Natural killer cell (primary cell): ENCODE measurements around the gene TEX52.

GRCh38 chr12:2841077-2841402 is 6.2 kb upstream of the NRIP2 start:
- PRO-cap, result no peak

DNA sequence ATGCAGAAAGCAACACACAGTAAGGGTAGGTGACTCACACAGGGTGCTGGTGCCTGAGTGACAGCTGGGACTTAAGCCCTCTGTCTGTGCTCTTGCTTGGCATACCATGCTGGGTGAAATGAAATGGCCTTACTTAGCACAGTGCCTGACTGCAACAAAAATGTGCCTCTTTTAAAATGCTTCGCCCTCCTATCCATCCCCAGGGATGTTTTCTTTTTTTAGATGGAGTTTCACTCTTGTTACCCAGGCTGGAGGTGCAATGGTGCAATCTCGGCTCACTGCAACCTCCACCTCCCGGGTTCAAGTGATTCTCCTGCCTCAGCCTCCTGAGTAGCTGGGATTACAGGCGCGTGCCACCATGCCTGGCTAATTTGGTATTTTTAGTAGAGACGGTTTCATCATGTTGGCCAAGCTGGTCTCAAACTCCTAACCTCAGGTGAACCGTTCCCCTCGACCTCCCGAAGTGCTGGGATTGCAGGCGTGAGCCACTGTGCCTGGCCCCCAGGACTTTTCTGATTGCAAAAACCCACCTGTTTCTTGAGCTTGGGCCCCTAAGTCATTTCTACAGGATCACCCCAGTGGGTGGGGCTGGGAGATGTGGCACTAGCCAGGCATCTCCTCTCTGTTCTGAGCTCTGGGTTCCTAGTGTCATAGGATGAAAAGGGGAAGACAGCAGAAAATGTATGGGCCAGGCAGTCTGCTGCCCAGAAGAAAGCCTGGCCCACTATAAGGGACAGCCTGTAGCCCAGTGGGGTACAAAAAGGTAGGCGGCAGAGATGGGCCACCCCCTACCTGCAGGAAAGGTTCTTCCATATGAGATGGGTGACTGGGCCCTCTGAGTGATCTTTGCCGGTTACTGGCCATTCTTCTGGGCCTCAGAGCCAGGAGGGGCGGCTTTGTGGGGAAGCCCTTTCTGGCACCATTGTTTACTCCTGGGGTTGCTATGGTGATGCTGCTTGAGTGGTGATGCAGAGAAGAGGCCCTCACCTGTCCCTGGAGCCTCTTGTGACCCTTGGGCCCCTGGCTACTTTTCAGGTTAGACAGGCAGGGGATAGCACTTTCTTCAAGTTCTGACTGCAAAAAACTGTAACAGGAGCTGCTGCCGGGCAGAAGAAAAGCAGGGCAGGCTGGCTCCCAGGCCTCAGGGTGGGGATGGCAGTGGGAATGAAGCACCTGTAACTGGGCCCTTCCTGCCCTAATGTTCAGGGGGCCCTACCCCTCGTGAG is at the start of gene TEX52:
Gene TEX52 (minus strand): TSS at position 877 of the 1,226 bp plus-strand sequence.
- PRO-cap, result no peak

DNA sequence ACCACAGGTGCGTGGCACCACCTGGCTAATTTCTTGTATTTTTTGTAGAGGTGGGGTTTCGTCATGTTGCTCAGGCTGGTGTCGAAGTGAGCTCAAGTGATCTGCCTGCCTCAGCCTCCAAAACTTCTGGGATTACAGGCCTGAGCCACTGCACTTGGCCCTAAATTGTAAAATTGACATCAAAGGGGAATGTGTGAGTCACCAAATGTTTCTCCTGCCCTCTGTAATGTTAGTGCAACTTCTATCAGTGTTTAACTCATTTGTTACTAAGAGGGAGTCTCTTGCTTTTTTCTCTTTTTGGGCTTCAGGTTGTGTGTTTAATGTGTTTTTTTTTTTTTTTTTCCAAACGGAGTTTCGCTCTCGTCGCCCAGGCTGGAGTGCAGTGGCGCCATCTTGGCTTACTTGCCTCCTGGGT is 2.3 kb downstream of the TULP3 start:
- PRO-cap, result no peak

- PRO-cap, result no peak
Observed at GRCh38 chr12:3083257-3084239, 6.4 kb downstream of the TSPAN9 start.

- PRO-cap, result no peak
Observed at GRCh38 chr12:3214345-3215383, 137.5 kb downstream of the TSPAN9 start.

- PRO-cap, result no peak
Observed at GRCh38 chr12:3216151-3216409, 138.9 kb downstream of the TSPAN9 start.

GRCh38 chr12:3250425-3251056 is 173.4 kb downstream of the TSPAN9 start:
- PRO-cap, result no peak

- PRO-cap, result no peak
Observed at GRCh38 chr12:3253688-3254591, 176.8 kb downstream of the TSPAN9 start.

- PRO-cap, result no peak
Observed at GRCh38 chr12:3278424-3278818, 201.2 kb downstream of the TSPAN9 start.

DNA sequence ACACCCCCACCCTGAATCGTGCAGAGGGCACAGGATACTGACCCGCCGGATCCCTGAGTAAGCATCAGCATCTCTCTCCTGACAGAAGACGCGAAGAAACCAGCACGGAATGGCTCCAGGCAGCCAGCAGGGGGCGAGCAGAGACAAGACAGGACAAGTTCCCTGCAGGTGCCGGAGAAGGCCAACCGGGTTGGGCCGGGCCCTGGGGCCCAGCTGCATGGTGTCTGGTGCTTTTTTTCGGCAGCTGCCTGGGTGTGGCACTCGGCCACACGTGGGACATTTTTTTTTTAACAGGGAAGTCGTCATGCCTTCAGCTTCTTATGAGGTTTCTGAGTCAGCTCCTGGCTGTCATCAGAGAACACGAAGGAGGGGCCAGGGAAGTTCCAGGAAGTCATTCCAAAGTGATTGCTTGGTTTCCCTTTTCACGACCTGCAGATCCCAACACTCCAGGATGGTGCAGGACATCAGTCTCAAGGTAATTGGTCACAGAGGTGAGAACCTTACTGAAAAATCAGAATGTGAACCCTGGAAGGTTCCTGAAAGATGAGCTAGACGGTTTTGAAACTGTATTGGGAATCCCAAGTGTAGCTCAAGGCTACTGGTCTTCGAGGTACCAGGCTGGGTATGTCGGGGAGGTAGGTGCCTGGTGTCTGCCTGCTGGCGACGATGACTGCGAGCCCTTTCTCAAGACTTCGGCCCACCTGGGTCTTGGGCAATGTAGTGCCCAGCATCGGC is 190.9 kb upstream of the PRMT8 start:
- PRO-cap, result no peak

GRCh38 chr12:3492907-3494363 is 2.4 kb downstream of the PRMT8 start:
- PRO-cap, result no peak

- PRO-cap, result no peak
Observed at GRCh38 chr12:3599986-3600360, 109.0 kb downstream of the PRMT8 start.

DNA sequence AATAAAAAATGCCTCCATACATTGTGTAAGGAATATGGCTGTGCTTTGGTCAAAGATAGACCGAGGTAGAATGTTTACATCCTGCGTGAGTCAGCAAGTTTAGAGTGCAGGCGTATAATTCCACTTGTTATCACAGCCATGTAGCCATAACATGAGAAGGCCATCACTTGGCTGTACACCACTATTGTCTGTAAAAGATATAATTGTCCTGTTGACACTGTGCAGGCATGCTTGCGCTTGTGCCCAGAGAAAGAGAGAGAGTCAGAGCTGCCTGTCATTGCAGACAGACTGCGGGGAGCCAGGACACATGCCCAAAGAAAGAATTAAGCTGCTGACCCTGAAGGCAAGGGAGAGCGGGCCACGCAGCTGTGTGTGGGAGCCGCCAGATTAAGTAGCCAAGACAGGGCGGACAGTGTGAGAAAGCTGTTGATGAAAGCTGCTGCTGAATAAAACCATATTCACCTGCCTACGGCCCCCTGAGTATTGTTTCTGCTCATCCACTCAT is 68.3 kb downstream of the CRACR2A start:
- PRO-cap, result no peak

DNA sequence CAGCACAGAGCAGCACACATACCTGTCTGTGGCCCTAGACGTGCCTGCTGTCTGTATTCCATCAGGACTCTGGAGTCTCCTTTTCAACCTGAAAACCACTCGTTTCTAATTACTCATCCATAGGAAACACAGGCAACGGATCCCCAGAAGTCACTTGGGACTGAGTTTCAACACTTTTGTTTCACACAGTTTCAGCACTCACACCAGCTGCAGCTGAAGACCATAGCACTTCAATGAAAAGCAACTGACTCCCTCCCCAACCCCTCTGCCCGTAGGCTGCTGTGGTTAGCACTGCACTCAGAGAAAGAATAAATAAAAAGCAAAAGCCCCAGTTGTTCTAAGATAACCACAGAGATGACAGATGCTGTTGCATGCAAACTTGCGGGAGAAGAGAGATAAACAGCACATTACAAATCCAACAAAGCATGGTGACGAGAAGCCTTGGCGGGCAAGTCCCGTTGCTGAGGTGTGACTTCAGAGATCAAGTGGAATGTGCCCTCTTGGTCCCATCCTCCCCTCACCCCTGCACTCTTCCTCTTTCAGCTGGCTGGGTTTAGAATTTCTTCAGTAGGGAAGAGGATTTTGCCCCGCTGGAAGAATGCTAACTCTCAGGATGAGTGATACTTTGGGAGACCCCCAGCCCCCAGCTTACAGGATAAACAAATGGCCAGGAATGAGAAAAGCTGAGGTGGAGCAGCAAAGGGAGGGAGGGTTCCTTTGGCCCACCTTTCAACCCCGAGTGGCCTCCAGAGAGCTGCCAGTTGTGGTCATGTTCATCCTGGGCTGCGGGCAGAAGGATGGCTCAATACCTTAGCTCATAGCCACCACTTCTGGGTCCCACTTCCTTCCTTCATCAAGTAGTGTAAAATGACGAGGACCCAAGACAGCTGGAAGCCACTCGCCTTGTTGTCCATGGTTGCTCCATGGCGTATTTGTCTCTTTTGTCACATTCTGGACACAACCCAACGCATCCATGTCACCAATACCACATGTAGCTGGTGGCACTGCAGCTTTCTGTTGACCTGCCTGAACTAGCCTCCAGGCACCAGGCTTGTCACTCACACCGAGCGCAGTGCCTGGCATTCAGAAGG is 24.5 kb downstream of the CRACR2A start:
- PRO-cap, result bidirectional peak, plus-strand start at position 340 of the sequence, minus-strand start at position 283 of the sequence; bidirectional peak, plus-strand start at position 856 of the sequence, minus-strand start at position 741 of the sequence

GRCh38 chr12:3747317-3747975 is 5.5 kb downstream of the CRACR2A start:
- PRO-cap, result unidirectional peak, plus-strand start at chr12:3747731

GRCh38 chr12:3897328-3898216 is 24.4 kb upstream of the PARP11 start:
- PRO-cap, result no peak

- PRO-cap, result no peak
Observed at GRCh38 chr12:3972587-3973035, 99.4 kb upstream of the PARP11 start.

GRCh38 chr12:4116031-4116734 is 157.4 kb upstream of the CCND2 start:
- PRO-cap, result no peak

- PRO-cap, result no peak
Observed at GRCh38 chr12:4270149-4270776, 3.3 kb upstream of the CCND2 start.

DNA sequence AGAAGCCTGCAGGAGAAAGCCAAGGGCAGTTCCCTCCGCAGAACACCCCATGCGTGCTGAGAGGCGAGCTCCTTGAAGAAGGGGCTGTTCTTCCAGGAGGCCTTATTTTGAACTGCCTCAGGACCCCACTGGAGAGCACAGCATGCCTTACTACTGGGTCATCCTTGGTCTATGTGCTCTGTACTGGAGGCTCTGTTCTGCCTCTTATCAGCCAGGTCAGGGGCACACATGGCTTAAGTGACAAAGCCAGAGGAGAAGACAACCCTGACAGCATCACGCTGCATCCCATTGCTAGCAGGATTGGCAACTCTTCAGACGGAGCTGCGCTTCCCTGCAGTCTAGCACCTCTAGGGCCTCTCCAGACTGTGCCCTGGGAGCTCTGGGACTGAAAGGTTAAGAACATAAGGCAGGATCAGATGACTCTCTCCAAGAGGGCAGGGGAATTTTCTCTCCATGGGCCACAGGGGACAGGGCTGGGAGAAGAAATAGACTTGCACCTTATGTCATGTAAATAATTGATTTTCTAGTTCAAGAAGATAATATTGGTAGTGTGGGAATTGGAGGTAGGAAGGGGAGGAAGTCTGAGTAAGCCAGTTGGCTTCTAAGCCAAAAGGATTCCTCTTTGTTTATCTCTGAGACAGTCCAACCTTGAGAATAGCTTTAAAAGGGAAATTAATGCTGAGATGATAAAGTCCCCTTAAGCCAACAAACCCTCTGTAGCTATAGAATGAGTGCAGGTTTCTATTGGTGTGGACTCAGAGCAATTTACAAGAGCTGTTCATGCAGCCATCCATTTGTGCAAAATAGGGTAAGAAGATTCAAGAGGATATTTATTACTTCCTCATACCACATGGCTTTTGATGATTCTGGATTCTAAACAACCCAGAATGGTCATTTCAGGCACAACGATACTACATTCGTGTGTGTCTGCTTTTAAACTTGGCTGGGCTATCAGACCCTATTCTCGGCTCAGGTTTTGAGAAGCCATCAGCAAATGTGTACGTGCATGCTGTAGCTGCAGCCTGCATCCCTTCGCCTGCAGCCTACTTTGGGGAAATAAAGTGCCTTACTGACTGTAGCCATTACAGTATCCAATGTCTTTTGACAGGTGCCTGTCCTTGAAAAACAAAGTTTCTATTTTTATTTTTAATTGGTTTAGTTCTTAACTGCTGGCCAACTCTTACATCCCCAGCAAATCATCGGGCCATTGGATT is 16.9 kb upstream of the TIGAR start:
- PRO-cap, result no peak